Heart (tissue), 3 donors: ENCODE measurements around the gene DMGDH.

GRCh38 chr5:77138643-77139539 is 51.8 kb upstream of the ZBED3 start:
- RAMPAGE, long total RNA, 2 experiments, result no peak in any of the 2 experiments

DNA sequence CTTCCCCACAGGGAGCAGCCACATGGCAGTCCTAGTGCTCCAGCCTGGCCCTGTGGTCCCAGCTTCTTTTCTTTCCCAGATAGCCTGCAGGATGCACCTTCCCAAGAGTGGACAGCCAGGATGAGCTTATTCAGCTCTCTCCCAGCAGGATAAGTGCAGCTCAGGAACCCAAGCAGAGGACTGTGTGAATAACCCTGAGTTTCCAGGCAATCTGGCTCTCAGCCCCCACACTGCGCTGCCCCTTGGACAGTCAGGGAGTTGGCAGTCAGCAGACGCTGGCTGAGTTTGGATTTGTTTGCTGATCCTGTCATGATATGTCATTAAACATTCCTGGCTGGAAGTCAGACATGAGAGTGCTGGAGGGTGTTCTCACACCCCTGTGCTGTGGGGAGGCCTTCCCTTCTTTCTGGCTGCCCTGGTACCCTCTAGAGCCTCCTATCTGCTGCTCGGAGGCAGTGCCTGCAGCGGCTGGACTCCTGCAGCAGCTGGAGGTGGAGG is 71.7 kb downstream of the PDE8B start:
- RAMPAGE, long total RNA, 2 experiments, result no peak in any of the 2 experiments

- RAMPAGE, long total RNA, 2 experiments, result no peak in any of the 2 experiments
Observed at GRCh38 chr5:77761562-77762107, 14.5 kb downstream of the TBCA start.

- RAMPAGE, long total RNA, 2 experiments, result no peak in any of the 2 experiments
Observed at GRCh38 chr5:77844060-77844380, 67.9 kb upstream of the TBCA start.

DNA sequence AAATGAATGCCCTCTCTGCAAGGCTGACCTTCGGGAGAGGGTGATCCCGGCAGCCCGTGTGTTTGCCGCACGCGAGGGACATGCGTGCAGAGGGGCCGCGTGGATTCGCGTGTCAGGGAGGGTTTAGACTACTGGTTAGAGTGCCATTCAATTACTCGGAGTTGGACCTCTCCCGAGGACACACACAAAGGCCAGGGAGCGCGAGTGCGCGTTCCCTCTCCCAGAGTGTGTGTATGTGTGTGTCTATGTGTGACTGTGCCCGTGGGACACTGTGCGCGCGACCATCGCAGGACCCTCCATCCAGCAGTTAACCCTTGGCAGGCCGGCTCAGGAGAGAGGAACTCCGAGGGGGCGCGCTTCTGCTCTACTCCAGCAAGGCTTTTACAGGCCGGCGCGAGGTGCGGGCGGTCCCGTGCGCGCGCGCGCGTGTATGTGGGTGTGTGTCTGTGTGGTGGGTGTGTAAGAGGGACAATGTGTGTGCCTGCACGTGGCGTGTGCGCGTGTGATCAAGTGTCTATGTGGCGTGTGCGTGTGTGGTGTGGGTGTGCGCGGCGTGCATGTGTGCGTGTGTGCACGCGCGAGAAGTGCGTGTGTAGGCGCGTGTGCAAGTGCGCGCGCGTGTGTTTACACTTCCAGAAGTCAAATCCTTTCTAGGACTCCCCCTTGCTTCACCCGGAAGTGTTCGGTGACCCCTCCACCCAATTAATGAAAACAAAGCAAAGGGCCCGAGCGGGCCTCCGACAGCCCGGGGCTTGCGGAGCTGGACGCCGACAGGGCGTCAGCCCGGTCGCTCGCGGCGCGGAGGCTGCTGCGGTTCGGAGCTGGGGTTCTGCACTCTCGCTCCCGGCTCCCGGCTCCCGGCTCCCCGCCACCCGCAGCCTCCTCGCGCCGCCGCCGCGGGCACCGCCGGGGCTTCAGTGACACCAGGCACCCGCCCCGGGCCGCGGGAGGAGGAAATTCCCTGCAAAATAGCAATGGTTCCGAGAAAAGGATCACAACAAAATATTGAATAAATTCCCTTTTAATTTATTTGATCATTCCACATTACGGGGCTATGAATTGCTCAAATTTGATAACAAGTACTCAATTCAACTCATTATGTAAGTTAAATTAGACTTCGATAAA is 75.4 kb upstream of the TBCA start:
- RAMPAGE, long total RNA, 2 experiments, result no peak in any of the 2 experiments

- RAMPAGE, long total RNA, 2 experiments, result no peak in any of the 2 experiments
Observed at GRCh38 chr5:77852269-77853337, 76.5 kb upstream of the TBCA start.

GRCh38 chr5:77980692-77980966 is 204.5 kb upstream of the TBCA start:
- RAMPAGE, long total RNA, 2 experiments, result no peak in any of the 2 experiments

DNA sequence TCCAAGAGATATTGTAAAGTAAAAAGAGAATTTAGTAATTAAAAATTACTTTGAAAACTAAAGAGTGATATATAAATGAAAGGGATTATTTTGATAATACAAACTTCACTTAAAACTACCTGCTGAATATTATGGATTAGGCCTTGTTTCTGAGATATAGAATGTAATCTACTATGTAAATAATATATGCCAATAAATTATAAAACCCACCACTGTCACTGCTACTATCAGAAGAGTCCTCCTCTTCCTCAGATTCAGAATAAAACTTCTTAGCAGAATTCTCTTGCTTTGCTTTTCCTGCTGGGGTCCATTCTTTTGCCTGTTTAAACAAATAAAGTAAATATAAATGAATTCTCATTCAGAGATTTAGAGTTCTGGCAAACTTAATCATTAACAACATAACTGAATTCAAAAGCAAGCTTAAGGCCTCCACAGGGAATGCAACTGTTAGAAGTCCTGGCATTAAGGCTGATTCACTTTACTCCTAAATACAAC is 178.5 kb downstream of the AP3B1 start:
- RAMPAGE, long total RNA, 2 experiments, result no peak in any of the 2 experiments

GRCh38 chr5:78345598-78346105 is 14.8 kb upstream of the SCAMP1 start:
- RAMPAGE, long total RNA, 2 experiments, result no peak in any of the 2 experiments

- RAMPAGE, long total RNA, 2 experiments, result no peak in any of the 2 experiments
Observed at GRCh38 chr5:78647831-78648479, 617 bp downstream of the LHFPL2 start.

- RAMPAGE, long total RNA, 2 experiments, result start-site peak on the plus strand in 1 of 2 experiments, at chr5:79069716-79069770 at its widest, 277 reads per replicate
Observed at GRCh38 chr5:79069381-79069803, at the start of gene DMGDH. Gene DMGDH, minus strand, starts transcription at chr5:79069674.

- RAMPAGE, long total RNA, 2 experiments, result no peak in any of the 2 experiments
Observed at GRCh38 chr5:79069804-79070622, 446 bp downstream of the BHMT2 start.

- RAMPAGE, long total RNA, 2 experiments, result no peak in any of the 2 experiments
Observed at GRCh38 chr5:79290036-79290328, 54.1 kb downstream of the JMY start.

DNA sequence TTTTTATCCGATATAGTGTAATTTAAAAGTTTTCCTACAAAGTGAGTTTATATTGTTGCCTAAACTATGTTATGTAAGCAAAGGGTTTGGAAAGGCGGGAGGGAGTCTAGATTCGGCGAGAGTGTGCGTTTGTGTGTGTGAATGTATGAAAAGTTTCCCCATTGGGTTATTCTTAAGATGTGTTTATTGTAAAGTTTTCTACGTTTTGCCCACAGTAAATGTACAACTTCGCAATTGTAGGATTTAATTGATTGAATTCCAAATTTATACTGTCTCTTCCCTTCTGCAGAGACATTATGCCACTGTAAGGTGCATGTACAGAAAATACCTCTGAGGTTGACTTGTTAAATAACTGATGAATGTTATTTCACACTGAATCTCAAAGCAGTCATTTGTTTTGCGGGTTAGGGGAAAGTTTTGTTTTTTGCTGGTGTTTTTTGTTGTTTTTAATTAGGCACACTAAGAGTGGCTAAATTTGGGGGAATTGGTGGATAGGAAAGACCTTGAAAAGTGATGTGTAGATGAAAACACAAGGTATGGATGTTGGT is 89.9 kb downstream of the JMY start:
- RAMPAGE, long total RNA, 2 experiments, result no peak in any of the 2 experiments

- RAMPAGE, long total RNA, 2 experiments, result no peak in any of the 2 experiments
Observed at GRCh38 chr5:79512638-79512944, 1.3 kb downstream of the HOMER1 start.

- RAMPAGE, long total RNA, 2 experiments, result no peak in any of the 2 experiments
Observed at GRCh38 chr5:79695638-79695959, 6.0 kb downstream of the CMYA5 start.

DNA sequence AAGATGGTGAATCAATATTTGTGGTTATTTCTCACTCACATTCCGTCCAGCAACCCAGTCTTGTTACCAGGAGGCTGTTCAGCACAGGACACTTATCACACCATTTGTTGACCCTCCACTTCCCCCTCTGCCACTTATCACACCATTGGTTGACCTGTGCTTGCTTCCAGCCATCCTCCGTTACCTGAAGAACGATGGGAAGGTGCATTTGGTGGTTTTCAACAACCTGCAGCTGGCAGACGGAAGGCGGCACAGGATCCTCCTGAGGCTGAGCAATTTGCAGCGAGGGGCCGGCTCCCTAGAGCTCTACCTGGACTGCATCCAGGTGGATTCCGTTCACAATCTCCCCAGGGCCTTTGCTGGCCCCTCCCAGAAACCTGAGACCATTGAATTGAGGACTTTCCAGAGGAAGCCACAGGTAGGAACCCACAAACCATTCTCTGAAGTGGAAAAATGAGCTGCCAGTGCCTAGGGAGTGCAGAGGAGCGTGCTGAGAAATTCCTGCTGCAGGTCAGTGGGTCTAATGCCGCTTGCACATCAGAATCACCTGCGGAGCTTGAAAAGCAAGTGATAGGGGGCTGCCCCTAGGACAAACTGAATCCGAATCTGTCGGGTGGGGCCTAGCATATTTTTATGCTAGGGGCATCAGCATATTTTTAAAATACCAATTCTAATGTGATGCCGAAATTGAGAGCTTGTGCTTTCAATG is 20.6 kb downstream of the THBS4 start:
- RAMPAGE, long total RNA, 2 experiments, result no peak in any of the 2 experiments

DNA sequence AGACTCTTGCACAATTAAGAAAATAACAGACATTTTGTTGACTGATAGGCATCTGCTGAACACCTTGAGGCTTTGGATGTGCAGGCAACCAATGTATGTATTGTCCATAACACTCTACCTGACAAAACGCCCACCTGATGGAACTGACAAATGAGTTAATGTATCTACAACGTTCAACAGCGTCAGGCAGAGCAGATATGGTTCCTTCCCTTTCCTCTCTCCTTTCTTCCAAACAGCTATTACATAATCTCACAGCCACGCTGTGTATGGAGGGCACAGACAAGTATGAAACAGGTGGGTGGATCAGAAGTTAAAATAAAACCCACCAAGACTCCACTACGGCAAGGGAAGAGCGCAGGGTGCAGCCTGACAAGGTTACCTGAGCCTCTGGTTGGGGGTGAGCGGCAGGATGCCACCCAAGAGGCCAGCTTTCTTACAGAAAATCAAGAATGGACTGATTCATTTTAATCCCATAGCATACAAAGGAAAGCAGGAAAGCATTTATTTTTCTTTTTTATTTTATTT is 105.9 kb downstream of the SERINC5 start:
- RAMPAGE, long total RNA, 2 experiments, result no peak in any of the 2 experiments

- RAMPAGE, long total RNA, 2 experiments, result no peak in any of the 2 experiments
Observed at GRCh38 chr5:80153392-80154217, 102.2 kb downstream of the SERINC5 start.

DNA sequence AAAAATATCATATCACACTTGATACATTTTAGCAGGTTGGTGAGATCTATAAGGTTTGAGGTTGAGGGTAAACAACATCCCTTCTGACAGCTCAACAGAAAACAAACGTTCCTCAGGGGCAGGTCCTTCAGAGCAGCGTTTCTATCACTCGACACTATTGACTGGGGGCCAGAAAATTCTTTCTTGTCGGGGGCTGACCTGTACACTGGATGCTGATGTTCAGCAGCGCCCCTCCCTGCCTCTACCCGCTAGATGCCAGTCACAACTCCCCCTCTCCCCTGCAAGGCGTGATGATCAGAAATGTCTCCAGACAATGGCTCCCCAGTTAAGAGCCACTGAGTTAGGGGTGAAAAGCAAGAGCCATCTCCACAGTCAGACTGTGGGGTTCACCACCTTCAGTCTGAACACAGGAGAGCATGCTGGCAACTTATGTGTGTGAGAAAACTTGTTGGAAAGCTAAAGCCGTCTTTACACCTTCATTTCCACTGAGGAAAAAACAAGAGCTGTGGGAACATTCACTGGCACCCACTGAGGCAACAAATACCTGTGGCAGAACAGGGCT is 39.7 kb downstream of the SERINC5 start:
- RAMPAGE, long total RNA, 2 experiments, result no peak in any of the 2 experiments